Bronchial lymph node (tissue), 1 donor: Measurements from ENCODE around the genes EP400, LRCOL1, ZNF26 and ZNF268.

GRCh38 chr12:131928723-131928961 lies 434 bp upstream of the PUS1 start:
- PRO-cap = no peak

- PRO-cap = bidirectional peak, plus-strand start at chr12:131949801, minus-strand start at chr12:131949630; bidirectional peak, plus-strand start at chr12:131949964, minus-strand start at chr12:131949859
These were observed at the start of gene EP400 for GRCh38 chr12:131949440-131950212. Gene EP400, plus strand, starts transcription at chr12:131949942.

DNA sequence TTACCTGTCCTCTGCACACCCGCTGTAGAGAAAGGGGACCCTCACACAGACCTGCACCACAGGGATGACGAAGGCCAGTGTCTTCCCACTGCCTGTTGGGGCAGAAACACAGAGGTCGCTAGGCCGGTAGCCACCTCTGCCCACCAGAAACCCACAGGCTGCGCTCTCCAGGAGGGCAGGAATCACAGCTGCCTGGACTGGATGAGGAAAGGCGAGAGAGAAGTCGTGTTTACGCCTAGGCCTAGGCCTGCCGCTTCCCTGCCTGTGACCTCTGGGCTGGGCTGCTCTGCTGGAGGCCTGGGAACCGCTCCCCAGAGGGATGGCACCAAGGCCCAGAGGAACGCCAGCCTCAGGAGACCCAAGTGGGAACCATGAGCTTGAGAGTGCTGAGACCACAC lies 1.9 kb downstream of the DDX51 start:
- PRO-cap = no peak

DNA sequence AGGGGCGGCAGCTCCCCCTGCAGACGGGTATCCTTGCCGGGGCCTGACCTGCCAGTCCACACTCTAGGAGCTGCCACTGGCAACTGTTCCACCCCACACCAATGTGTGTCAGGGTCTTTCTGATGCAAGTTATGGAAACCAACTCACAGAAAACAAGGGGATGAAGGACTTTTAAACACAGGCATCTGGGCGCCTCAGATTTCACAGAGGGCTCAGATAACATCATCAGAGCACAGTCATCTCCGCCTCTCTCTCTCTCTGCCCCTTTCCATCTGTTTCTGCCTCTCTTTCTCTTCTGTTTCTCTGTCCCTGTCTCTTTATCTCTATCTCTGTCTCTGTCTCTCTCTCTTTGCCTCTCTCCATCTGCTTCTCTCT lies 67.5 kb upstream of the FBRSL1 start:
- PRO-cap = no peak

GRCh38 chr12:132490400-132490954 lies 526 bp downstream of the FBRSL1 start:
- PRO-cap = no peak

DNA sequence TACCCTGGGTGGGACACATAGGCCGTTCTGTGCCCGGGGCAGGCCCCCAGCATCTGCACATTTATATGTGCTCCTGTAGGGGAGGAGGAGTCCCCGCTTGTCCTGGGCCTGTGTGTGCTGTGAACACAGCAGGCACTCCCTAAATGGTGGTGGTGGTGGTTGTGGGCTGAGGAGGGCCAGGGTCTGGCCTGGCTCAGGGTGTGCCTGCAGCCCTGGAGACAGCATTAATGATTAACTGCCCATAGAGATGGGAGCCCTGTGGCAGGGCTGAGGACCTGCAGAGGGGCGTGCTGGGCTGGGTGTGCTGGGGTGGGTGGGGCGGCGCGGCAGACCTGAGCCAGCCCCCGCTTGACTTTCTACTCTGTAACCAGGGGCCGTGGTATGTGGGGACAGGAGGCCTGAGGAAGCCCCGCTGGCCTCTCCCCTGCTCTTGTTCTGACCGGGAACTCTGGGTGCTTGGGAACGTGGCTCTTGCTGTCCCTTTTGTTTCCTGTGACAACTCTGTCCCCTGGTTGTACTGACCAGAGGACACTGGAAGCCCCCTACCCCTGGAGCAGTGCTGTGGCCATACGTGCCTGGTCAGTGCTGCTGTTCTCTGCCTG lies 3.9 kb downstream of the FBRSL1 start:
- PRO-cap = no peak

DNA sequence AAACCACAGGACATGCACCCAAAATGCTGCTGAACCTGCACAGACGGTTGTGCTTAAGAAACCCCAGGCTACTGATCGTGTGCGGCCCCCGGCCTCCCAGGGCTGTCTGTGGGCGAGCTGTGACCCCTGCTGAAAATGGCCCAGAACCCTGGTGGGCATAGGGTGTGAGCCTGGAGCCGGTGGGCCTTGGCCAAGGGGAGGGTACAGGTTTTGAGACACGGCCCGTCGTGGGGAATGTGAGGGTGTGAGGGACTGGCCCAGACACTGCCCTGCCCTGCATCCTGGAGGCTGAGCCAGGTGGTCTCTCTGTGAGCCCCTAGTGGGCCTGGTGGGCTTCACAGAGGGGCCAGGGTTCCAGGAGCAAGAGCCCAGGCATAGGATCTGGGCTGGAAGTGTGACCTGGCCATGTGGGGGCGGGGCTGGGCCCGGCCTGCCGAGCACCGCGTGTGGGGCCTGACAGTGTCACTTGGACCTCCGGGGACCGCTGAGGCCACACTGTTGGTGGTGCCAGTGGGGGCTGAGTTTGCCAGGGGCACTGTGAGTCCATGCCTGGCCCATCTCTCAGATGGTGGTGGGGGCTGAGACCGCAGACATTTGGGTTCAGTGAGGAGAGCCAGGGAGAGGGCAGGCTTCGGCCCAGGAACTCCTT lies 5.1 kb downstream of the FBRSL1 start:
- PRO-cap = no peak

- PRO-cap = no peak
These were observed 35.8 kb downstream of the FBRSL1 start for GRCh38 chr12:132525731-132526076.

DNA sequence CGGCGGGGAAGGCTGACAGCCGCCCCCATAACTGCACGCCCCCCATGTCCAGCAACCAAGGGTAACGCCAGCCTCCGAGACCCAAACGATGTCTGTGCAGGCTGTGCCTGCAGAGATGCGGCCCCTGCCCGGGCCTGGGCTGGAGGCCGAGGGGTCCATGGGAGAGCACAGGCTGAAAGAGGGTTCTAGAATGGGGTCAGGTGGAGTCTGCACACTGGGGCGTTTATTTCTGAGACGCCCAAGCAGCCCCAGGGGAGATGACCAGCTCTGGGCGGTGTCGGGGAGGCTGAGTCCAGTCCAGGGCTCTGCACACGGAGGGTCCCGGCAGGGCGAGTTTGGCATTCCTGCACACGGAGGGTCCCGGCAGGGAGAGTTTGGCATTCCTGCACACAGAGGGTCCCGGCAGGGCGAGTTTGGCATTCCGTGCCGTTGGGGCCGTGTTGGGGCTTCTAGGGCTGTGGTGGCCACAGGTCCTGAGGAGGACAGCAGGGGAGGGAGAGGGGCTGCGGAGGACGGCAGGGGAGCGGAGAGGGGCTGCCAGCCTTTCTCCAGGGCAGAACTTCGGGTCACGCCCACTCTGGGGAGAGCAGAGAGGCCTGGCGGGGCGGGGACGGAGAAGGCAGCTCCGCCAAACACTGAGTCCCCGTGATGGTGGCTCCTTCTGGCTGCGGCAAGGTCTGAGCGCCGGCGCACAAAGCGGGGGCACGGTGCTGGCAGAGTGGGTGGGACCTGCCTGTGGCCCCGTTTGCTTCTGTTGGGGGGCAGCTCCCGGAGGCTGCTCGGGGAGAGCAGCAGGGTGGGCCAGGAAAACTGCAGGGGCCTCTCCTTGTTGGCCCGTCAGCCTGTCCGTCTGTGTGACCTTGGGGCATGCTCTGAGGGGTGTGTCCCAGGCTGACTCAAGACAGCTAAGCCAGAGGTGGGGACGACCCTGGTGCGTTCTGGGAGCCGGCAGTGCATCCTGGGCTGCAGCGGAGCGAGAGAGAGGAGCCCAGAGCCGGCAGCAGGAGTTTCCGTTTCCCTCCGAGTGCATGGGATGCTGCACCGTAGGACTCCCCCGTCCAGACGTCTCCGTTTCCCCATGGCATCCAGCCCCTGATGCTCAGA lies 60.1 kb downstream of the FBRSL1 start:
- PRO-cap = unidirectional peak, plus-strand start at position 499 of the sequence

DNA sequence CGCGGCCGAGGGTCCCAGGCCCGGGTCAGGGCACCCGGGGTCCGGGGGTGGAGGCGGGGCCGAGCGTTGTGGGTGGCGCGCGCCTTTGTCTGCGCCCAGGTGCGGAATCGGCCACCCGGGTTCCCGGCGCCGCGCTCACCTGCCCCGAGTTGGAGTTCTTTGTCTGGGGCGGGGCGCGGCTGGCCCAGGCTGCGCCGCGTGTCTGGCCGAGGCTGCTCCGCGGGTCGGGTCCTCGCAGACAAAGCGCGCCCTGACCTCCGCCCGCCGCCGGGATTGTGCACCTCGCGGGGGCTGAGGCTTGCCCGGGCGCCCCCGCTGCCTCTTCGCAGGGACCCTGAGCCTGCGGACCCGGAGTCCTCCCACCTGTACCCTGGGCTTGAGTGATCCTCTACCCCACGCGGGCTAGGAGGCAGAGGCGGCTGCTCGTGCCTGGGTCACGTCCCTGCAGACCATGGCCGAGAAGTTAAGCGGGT lies 49.9 kb downstream of the LRCOL1 start:
- PRO-cap = no peak

- PRO-cap = unidirectional peak, minus-strand start at chr12:132603846
These were observed 6.7 kb downstream of the LRCOL1 start for GRCh38 chr12:132603755-132604063.

- PRO-cap = bidirectional peak, plus-strand start at chr12:132610542, minus-strand start at chr12:132610487; unidirectional peak, minus-strand start at chr12:132610635
These were observed at the start of gene LRCOL1 for GRCh38 chr12:132610228-132611018. Gene LRCOL1, minus strand, starts transcription at chr12:132610582.

DNA sequence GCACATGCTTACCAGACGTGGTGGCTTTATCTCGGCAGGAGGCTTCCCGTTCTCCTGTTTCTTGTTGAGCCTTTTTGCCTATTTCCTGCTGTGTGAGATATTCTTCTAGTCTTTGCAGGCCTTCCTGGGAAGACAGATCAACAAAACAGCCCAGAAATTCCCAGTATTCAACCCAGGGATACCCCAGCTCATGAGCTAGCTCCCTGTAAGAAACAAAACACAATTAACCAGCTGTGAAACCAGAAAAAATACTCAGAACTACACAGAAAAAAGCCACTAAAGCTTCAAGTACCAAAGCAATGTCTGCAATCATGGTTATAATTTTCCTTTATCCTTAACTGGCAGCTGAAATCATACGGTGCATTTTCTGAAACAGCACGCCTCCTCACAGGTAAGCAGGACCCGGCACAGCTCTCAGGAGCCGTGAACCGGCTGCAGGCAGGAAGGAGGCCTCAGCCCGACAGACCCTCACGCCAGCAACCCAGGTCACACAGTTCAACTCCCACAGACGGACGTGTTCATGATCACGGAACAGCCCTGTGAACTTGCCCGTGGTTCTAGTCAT lies 23.8 kb downstream of the PGAM5 start:
- PRO-cap = no peak

GRCh38 chr12:132770988-132771968 lies 9.6 kb upstream of the ANKLE2 start:
- PRO-cap = no peak

DNA sequence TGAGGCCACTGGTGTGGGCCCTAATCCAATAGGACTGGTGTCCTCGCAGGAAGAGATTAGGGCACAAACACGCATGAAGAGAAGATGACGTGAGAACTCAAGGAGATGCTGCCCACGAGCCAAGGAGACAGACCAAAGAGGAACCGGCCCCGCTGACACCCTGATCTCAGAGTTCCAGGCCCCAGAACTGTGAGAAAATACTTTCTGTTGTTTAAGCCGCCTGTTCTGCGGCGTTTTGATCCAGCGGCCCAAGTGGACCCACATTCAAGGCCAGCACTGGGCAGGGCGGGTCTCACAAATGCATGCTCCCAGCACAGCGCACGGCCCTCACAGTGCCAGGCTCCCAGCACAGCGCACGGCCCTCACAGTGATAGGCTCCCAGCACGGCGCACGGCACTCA lies 6.8 kb upstream of the GOLGA3 start:
- PRO-cap = no peak

DNA sequence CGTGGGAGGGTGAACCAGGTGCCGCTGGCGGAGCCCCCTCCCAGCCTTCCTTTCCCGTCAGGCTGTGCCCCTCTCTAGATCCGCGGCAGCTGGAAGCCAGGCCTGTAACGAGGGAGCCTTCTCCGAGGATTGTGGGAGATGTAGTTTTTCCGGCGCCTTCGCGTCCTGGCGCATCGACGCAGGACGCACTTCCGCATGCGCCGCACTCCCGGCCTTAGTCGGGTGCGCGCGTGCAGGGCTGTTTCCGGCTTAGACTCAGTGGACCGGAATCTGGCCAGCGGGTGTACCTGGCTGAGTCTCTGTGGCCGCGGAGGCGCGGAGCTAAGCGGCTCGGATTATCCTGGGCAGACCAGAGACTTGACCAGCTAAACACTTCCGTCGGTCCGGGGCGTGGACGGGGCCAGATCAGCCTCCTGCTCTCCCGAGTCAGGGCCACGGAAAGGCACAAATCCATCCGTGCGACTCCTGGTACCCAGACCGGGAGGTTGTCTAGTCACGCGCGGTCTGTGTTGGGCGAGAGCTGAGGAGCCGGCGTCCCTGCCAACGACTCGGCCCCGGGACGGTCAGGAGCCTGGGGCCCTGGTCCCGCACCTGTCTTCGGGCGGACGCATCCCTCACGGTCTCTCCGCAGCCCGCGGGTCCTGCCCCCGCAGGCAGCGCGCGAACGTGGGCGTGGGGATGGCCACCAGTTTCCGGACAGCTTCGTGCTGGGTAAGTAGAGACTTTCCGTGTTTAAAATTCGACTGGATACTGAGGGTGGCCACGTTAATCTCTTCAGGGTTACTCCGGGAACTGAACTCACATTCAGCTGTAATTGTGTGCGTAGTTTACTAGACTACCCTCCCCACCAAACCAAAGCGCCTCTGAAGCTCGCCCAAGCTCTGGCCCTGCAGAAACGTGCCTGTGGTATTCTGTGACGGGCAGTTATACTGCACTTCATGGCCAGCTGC lies at the start of gene ZNF26:
ZNF26 (plus strand) TSS at position 205 of the 950 bp plus-strand sequence.
- PRO-cap = bidirectional peak, plus-strand start at position 217 of the sequence, minus-strand start at position 131 of the sequence

- PRO-cap = no peak
These were observed 21.1 kb downstream of the ZNF84 start for GRCh38 chr12:133057974-133059207.

DNA sequence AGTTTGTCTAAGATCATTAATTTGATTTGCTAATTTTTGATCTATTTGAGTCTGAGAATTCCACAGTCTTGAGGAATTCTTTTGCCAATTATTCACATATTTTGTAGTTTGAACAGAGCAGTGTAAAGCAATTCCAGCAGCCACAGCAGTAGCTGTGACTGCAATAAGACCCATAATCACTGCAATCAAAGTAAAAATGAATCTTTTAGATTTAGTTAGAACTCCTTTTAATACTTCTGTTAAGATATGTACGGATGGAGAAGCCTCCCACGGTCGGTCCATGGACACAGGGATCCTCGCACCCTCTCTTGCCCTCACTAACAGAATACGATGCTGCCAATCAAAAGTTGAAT lies 11.3 kb downstream of the ZNF140 start:
- PRO-cap = no peak

DNA sequence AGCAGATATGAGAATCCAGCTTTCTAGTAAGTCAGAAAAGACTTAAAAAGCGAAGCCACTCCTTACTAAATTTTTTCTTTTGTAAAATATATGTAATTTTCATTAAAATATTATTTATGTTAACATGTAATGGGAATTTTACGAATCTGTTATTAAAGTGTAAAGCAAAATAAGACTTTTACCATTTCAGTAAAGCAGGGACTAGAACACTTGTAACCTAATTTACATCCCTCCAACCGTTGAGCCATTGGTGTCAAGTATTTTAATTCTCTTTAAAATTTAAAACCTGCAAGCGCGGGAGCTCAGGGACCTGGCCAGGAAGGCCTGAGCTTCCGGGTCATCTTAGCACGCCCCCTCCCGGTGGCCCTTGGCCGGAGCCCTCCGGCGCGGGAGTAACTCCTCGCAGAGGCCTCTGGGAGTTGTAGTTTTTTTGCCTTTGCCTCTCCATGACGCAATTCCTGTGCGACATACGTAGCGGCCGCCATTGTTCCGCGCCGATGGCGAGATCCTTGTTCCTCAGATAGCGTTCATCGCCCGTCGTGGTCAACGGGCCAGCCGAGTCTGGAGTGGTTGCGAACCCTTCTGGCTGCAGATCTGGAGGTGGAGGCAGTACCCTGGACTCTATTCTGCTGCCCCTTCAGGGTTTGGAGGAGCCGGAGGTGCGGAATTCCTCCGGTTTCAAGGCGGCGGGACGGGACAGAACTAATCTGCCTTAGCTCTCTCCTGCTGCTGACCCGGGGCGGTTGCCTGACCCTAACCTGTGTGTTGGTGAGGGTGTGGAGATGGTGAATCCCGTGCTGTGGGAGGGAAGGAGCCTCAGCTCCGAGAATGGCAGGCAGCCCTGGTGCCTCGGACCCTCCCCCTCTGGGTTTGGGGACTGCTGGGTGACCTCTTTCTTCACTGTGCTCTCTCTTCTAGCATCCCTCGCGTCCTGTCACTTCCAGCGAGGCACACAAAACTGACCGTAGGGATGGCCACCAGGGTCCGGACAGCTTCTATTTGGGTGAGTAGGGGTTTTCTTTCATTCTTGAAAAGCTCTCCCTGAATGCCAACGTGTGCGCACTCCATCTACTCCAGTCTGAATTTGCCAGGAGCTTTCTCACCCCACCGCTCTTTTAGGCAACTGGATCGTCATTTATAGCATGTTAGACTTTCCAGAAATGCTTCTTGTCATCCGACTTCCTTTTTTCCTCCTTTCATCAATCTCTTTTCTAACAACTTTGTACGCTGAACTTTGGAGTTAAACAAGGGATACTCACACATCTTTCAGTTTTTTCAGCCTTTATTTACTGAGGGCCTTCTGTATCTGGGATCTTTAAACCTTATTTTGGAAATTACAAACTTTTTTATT lies at the start of gene ZNF268:
ZNF268 (plus strand) TSS at position 468 of the 1,351 bp plus-strand sequence.
- PRO-cap = unidirectional peak, plus-strand start at position 488 of the sequence